Hair follicle dermal papilla cell (primary cell): Measurements from ENCODE around the gene UGT2A3.

GRCh38 chr4:57104151-57105168 is 5.7 kb downstream of the IGFBP7 start:
- CAGE, long polyA plus RNA, result no peak

- CAGE, long polyA plus RNA, result no peak
These were observed 226 bp upstream of the ADGRL3 start for GRCh38 chr4:61199957-61200242.

DNA sequence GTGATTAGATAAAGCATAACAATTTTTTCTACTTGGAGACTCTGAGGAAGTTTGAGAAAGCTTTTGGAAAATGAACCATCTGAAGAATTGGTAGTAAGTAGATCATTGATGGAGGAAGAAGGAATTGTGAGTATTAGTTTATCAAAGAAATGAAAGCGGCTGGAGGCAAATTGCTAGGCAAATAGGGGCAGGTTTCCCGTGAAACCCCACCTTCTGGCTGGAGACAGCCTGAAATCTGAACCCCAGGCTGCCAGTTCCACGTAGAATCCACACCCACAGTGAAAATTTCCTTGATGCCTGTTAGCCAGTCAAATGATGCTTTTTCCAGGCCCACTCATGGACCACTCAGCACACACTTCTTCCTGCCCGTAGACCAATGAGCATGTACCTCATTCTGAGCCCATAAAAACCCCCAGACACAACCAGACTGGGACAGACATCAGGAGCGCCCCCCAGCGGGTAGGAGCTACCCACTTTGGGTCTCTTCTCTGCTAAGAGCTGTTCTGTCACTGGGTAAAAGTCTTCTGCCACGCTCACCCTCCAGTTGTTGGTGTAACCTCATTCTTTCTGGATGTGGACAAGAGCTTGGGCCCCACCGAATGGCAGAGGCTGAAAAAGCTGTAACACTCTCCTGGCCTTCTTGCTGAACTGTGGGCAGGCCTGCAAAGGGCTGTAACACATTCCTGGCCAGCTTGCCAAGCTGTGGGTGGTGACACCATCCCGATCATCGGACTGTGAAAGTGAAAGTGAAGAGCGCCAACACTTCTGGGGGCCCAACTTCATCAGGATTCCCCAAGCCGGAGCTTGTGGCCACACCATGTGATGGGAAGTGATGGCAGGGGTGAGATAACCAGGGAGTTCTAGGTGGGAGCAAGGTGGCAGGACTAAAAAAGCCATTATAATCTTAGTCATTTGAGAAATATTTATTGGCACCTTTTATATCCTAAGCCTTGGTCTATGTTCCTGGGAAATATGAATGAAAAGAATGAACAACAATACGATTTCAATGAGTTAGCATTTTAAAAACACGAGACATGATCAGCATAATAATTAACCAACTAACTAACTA is 137.6 kb downstream of the TECRL start:
- CAGE, long polyA plus RNA, result no peak

- CAGE, long polyA plus RNA, result no peak
These were observed 68.6 kb downstream of the TECRL start for GRCh38 chr4:64340439-64341184.

DNA sequence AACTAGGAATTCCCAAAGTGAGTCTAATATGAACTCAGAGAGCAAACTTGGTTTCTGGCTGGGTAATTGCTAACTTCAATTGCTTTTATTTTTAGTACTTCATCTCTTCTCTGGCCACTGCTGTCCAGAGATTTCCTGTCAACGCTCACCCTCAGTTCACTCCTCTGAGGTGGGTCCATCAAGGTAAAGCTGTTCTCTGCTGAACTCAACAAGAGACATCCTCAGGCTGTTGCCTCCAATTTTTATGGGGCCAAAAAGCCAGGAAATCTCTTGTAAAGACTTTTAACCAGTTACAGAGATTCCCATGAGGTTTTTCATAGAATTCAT is 75.3 kb upstream of the TECRL start:
- CAGE, long polyA plus RNA, result no peak

GRCh38 chr4:67453743-67454373 is 91.4 kb downstream of the CENPC start:
- CAGE, long polyA plus RNA, result no peak

DNA sequence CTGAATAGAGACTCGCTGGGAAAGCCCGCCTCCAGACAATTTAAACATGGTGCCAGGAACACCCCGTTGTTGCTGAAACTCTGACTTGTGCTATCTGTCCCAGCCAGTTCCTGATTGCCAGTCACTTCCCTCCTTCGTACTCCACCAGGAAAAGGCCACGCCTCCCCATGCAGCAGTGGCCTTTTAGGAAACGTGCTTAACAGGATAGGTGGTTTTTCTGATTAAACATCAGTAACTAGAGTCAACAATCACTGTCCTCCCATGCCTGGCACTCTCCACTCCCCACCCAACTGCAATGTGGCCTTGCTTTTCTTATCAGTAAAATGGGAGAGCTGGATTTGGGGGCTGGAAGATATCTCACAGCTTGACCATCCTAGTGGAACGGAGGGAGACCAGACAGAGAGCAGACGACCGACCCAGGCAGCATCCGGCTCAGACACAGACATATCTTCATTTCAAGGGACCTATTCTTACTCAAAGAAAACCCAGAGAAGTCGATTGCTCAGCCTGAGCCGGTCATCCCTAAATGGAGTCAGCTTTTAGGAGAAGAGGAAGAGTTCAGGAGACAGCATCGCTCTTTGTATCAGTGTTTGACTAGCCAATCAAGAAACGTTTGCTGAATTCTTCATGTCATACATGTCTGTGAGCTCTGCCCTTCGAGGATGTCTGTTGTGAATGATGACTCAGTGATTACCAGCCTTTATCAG is 12.7 kb upstream of the UBA6 start:
- CAGE, long polyA plus RNA, result no peak

DNA sequence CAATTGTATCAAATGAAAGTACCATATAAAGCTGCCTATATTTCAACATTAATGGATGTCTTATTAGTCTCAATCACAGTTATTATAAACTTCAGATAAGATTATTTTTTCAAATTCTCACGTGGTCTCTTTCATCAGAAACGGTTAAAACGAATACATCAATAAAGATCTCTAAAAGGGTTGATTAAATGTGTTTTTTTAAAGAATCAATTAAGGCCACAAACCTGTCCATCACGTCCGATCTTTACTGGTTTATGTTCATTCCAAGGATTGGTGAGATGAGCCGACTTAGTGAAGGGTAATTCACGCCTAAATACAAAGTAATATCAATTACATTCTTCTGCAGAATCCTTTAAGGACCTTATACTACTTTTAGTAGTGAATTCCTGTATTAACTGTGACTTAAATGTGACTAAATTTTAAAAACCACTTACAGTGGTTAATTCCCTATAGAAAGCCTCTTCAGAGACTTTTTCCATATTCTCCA is 25.9 kb downstream of the YTHDC1 start:
- CAGE, long polyA plus RNA, result no peak

DNA sequence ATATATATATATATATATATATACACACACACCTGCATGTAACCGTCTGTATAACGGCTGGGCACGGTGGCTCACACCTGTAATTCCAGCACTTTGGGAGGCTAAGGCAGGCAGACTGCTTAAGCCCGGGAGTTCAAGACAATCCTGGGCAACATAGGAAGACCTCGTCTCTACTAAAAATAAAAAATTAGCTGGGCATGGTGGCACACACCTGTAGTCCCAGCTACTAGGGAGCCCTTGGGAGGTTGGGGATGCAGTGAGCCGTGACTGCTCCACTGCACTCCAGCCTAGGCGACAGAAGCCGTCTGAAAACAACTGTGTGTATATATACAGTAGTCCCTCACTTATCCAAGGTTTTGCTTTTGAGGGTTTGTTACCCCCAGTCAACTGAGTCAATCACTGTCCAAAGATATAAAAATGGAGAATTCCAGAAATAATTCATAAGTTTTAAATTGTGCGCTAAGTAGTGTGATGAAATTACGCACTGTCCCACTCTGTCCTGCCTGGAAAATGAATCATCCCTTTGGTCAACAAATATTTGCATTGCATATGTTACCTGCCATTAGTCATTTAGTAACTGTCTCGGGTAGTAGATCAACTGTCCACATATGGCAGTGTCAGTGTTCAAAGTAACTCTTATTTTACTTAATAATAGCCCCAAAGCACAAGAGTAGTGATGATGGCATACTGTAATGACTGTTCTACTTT is 3.7 kb downstream of the YTHDC1 start:
- CAGE, long polyA plus RNA, result no peak

- CAGE, long polyA plus RNA, result no peak
These were observed at the start of gene UGT2A3 for GRCh38 chr4:68950958-68951971. Gene UGT2A3, minus strand, starts transcription at chr4:68951804.

- CAGE, long polyA plus RNA, result no peak
These were observed 370 bp upstream of the UGT2A3 start for GRCh38 chr4:68951972-68952376.

DNA sequence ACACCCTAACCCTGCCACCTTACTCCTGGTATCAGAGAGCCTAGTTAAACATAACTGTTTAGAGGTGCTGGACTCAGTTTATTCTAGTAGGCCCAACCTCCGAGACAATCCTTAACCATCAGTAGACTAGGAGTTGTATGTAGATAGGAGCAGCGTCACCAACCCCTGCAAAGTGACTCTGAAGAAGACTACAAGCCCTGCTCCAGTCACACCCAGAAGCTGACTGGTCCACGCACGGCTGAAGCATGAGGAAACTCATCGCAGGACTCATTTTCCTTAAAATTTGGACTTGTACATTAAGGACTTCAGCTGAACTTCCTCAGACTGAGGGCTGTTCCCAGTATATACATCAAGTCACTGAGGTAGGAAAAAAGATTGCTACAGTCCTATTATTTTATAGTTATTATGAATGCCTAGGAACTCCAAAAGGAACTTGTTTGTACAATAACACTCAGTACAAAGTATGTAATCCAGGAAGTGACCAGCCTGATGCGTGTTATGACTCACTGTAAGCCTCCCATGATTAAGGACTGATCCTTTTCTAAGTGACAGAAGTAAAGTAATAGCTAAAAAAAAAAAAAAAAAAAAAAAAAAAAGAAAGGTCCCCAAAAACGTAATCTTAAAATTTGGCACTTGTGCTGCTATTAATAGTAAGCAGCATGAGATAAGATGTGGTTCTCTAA is 41.6 kb upstream of the UGT2B7 start:
- CAGE, long polyA plus RNA, result no peak

DNA sequence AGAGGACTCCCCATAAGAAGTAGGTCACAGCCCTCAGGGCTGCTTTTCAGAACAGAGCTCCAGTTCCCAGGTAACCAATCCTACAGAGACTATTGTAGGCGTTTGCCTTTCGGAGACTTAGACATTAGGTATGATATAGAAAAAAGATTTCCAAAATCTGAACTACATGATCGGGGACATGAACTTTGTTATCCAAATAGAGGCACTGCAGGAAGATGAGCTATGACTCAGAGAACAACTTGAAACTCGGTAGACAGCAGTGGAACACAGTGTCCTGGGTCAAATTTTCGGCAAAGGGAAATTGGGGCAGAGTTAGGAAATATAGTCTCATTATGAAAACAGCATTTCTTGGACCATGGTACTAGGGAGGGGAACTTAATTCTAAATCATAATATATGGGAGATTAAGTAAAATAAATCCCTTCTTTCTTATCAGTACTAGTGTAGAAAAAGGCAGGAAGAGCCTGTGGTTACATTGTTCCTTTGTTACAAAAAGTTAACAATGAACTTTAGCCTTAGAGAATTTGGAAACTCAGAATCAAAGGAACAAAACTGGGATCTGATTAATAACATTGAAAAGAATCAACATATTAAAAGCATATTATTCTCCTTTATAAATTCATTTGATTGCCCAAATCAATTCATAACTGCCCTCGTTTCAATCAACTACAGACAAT is 33.9 kb downstream of the SULT1B1 start:
- CAGE, long polyA plus RNA, result no peak

GRCh38 chr4:69759001-69759911 is 1.2 kb downstream of the SULT1B1 start:
- CAGE, long polyA plus RNA, result no peak

DNA sequence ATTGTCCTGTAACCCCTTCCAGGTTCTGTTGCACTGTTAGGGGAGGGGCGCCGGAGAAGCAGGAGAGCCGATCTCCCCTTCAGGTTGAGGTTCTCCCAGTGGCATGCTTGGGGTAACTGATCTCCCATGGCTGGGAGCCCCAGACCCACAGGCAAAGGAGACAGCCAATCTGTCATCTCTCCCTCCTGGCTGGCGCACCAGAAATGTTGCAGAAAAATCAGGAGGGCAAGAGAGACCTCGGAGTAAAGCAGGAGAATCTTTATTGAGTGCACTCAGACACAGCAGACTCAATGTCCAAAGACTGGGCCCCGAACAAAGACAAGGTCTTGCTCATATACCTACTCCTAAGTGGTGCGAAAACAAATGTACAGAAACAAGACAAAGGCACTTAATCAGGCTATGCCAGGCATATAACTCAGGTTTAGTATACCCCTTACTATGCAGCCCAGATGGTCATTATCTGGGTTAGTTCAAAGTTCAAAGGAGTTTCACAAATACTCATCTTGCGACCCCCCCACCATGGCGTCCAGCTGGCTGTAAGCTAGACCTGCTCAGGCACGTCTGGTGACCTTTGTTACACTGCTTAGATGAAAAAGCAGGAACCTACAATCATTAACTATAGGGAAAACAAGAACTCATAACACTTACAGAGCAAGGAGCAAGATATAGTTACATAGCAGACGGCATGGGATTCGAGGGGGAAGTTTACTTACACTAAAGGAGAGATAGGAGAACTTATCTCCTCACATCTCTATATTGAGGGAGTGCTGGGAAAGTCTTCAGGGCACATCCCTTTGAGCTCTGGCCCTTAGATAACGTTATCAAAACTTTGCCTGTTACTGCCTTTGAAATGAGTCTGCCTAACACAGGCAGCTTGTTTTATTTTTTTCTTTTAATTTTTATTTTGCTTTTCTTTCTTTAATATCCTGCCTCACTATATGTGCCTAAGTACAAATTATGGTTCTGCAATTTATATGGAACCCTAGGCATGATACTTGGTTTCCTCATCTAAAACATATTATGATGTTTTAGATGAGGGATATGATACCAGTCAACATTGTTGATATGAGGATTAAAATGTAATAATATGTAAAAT is 27.4 kb downstream of the SULT1E1 start:
- CAGE, long polyA plus RNA, result no peak

GRCh38 chr4:70722335-70722864 is 636 bp downstream of the RUFY3 start:
- CAGE, long polyA plus RNA, result no peak

- CAGE, long polyA plus RNA, result no peak
These were observed 46.7 kb downstream of the RUFY3 start for GRCh38 chr4:70768305-70769034.

DNA sequence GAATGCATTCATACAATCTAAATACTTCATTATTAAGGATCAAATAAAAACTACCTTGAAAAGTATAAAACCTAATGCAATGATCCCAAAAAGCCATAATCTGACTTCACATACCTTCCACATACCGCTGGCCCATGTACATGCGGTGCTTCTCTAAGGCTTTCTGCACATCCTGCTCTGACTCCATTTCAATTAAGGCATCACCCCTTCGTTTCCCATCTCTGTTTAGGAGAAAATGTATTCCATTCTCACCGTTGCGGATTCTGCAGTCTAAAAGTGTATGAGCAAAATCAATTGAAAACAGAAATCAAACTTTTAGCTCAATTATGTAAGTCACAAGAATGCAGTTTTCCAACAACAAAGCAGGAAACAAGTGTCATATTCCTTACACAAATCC is 6.7 kb downstream of the GRSF1 start:
- CAGE, long polyA plus RNA, result no peak

GRCh38 chr4:70994692-70995130 is 1.3 kb downstream of the DCK start:
- CAGE, long polyA plus RNA, result no peak

GRCh38 chr4:71059182-71059687 is 65.8 kb downstream of the DCK start:
- CAGE, long polyA plus RNA, result no peak